ENCODE results near the gene TUBB1.

GRCh38 chr20:58046241-58046769 is 104.4 kb upstream of the C20orf85 start:
- PRO-cap, result no peak

DNA sequence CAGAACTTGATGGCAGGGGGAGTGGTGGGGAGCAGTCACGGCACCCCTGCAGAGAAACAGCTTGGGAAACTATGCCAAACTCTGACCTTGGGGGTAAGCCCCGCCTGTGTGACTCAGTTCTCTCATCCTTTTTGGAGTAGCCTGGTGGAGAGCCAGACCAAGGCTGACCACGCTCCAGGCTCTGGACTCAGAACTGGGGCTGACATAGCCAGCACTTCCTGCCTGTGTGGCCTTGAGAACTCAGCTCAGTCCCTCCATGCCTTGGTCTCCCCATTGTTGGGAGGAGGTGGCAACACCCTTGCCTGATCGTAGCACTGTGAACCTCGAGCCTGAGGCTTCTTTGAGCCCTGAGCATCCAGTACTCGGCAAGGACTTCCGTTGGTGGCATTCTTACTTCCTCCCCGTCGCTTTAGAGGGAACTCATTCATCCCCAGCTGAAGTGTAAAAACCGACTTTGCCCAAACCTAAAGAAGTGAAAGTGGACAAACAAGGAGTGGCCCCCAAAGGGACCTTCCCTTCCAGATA is 76.0 kb upstream of the C20orf85 start:
- PRO-cap, result no peak

- PRO-cap, result no peak
Measured at GRCh38 chr20:58085131-58085538, 65.6 kb upstream of the C20orf85 start.

- PRO-cap, result no peak
Measured at GRCh38 chr20:58160687-58161265, 10.1 kb downstream of the C20orf85 start.

GRCh38 chr20:58179468-58180010 is 28.8 kb downstream of the C20orf85 start:
- PRO-cap, result no peak

DNA sequence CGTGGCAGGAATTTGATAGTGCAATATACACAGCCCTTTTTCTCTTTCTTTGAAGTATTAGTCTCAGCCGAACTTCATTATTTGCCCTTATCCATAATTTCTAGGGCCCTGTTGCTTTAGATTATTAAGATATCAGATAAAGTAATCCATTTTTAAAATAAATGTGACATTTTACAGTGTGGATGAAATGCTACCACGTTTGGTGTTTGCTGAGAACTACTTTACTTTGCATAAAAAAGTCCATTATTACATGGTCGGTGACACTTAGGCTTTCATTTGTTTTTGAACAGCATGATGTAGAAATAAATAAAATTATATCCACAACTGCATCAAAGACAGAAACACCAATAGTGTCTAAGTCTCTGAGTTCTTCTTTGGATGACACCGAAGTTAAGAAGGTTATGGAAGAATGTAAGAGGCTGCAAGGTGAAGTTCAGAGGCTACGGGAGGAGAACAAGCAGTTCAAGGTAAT is 51.6 kb downstream of the VAPB start:
- PRO-cap, result no peak

- PRO-cap, result no peak
Measured at GRCh38 chr20:58448516-58449239, 59.6 kb downstream of the VAPB start.

DNA sequence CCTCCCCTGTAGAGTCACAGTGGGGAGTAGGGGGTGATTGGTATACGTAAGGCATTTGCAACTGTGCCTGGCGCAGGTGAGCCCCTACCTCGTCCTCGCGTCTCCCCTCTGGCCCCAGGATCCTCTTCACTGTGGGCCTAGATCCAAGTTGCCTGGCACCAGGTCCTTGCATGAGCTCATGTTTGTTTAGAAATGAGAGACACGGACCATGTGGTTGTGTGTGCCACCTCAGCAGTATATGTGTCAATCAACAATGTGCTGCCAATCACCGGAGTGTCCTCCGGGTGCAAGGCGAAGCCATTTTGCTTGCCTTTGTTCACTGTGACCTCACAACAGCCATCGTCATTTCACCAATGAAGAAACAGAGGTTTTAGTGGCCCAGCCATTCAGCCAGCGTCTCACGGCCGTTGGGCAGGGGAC is 36.0 kb upstream of the STX16 start:
- PRO-cap, result no peak

DNA sequence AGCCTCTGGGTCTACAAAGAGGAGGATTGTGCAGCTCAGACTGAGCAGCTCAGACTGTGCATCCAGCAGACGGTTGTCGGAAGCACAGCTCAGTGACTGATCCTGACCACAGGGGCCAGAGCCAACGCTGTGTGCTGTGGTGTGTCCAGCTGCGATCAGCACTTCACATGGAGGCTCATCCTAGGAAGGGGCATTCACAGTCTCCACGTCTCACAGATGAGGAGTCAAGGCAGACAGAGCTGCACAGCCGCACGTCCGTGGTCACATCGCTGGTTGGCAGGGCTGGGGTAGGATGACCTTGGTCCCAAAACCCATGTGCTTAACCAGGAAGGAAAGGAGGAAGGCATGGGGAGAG is 28.3 kb upstream of the STX16 start:
- PRO-cap, result no peak

DNA sequence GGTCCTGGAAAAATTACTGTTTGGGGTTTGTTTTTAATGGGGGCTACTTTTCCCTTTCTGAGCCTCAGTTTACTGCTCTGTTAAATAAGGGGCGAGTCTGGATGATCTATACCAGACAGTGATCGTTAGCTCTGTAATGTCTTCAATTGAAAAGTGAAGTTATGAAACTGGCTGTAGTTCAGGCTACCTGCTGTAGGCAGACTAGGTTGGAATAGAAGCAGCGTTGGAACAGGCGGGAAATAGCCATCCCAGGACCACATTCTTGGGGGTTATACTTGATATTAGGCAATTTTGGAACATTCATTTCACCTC is 1.8 kb downstream of the STX16 start:
- PRO-cap, result no peak

DNA sequence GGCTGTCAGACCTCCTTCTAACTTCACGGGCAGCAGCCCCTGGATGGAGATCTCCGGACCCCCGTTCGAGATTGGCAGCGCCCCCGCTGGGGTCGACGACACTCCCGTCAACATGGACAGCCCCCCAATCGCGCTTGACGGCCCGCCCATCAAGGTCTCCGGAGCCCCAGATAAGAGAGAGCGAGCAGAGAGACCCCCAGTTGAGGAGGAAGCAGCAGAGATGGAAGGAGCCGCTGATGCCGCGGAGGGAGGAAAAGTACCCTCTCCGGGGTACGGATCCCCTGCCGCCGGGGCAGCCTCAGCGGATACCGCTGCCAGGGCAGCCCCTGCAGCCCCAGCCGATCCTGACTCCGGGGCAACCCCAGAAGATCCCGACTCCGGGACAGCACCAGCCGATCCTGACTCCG is 37.1 kb upstream of the GNAS start:
- PRO-cap, result no peak

DNA sequence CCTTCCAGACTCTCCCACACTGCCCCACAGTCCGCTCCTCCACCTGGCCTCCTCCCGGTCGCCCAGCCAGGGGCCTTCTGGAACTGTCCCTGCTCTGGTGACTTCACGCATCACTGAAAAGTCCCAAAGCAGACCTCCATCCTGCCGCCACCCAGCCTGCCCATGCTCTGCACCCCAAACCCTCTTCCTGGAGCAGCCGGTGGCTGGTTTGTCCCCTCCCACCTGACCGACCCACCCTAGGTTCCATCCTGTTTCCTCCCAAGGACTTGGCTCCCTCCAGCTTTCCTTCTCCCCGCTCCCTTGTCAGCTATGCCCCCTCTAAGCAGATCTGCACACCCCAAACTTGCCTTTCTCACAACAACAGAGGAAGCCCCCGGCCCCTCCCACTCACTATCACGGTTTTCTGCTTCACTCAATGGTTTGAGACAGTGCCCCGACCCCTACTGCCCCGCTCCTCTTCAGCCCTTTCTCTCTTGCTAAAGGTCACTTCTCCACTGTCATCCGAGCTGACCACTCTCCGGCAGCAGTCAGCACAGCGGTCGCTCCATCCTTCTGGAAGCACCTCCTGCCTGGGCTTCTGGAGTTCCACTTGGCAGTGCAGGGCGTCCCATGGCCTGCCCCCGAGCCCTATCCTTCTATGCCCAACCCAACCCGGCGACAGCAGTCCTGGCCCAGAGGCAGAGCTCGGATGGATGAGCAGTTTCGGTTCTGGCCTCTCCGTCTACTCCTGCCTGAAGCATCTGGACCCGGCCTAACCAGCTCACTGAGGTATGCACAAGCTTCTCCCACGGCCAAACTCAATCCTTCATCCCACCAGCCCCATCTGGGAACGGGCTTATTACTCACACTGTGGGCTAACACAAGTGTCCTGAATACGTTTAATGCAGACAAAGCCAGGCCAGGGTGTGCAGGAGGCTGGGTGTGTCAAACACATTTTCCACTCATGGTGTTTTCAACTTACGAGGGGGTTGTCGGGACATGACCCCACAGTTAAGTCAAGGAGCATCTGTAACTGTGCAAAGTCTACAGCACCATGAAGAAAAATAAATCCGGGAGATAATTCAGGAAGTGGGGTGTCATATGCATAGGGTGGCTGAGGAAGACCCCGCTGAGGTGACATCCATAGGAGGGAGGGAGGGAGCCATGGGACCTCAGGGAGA is 4.1 kb downstream of the CTSZ start:
- PRO-cap, result no peak

GRCh38 chr20:59010941-59011633 is 4.0 kb upstream of the CTSZ start:
- PRO-cap, result no peak

GRCh38 chr20:59018899-59019573 is at the start of gene TUBB1:
TSS of gene TUBB1 (plus strand) at chr20:59019429.
- PRO-cap, result no peak

GRCh38 chr20:59019633-59019875 is 325 bp downstream of the TUBB1 start:
- PRO-cap, result no peak

DNA sequence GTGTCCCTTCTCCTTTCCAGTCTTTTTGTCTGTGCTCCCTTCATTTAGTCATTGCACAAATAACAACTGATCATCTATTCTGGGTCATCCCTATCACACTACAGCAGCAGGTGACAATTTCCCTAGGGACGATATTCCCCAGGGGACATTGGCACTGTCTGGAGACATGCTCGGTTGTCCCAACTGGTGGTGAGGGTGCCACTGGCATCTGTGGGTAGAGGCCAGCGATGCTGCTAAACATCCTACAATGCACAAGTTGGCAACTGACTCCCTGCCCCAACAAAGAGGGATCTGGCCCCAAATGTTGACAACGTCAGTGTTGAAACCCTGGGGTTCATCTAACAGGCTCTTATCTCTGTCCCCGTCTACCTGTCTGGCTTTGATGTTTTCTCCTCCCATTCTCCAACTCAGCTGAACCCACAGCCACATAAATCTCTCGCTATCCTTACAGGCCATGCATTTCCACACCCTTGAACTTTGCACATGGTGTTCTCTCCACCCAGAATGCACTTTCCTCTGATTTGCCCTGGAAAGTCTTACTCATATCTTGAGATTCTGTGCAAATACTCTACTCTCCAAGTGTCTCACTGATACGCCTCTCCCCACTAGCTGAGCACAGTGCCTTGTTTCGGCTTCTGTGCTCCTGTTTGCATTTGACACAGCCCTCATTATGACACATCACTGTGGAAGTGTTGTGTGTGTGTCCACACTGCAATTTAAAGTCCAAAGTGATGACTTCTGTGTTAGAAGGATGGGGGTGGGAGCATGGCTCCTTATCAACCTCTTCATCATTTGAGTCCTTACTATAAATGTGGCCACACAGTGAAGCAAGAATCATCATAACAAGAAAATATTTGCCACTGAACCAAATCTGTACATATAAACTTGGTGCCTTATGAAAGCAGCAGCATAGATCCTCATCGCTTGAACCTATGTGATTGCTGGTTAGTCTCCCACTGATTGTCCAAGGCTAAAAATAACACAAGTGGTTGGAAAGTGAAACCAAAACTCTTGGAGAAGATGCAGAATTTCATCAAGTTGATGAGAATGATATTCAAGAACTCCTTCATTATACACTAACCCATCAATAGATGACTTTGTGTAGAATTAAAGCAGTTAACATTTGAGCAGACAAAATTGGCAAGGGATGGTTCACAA is 5.4 kb upstream of the PRELID3B start:
- PRO-cap, result no peak

GRCh38 chr20:59120360-59120916 is 43.2 kb upstream of the ZNF831 start:
- PRO-cap, result no peak

GRCh38 chr20:59146375-59147684 is 16.8 kb upstream of the ZNF831 start:
- PRO-cap, result unidirectional peak, plus-strand start at chr20:59146914

DNA sequence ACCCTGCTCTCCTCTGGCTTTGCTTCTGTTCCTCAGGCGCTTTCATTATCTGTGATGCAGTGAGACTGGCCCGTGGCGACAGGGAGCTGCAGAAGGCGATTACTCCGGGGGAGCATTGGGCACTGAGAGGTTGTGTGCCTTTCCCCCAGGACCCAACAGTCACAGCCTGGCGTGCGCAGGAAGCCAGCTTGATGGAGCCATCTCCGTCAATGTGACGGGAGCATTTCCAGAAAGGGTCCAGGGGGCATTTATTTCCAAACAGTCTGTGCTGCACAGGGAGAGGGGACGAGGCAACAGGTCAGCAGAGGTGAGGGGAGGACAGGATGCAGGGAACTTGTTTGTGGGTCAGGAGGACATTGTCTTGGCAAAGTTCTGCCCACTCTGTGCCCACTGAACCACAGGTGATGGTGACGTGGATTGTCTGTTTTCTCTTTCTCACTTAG is 5.5 kb upstream of the ZNF831 start:
- PRO-cap, result no peak

GRCh38 chr20:59164626-59165482 is 1.2 kb downstream of the ZNF831 start:
- PRO-cap, result no peak